Mesangial cell (primary cell): ENCODE results near the genes MARK4 and CCDC61.

GRCh38 chr19:45250986-45251376 lies at the start of gene MARK4:
MARK4 (plus strand) TSS chr19:45251271.
- RAMPAGE, long total RNA: no peak

- RAMPAGE, long total RNA: no peak
These were observed 22.1 kb downstream of the CKM start for GRCh38 chr19:45300342-45301171.

- RAMPAGE, long total RNA: no peak
These were observed 19.6 kb upstream of the ERCC1 start for GRCh38 chr19:45443231-45443898.

DNA sequence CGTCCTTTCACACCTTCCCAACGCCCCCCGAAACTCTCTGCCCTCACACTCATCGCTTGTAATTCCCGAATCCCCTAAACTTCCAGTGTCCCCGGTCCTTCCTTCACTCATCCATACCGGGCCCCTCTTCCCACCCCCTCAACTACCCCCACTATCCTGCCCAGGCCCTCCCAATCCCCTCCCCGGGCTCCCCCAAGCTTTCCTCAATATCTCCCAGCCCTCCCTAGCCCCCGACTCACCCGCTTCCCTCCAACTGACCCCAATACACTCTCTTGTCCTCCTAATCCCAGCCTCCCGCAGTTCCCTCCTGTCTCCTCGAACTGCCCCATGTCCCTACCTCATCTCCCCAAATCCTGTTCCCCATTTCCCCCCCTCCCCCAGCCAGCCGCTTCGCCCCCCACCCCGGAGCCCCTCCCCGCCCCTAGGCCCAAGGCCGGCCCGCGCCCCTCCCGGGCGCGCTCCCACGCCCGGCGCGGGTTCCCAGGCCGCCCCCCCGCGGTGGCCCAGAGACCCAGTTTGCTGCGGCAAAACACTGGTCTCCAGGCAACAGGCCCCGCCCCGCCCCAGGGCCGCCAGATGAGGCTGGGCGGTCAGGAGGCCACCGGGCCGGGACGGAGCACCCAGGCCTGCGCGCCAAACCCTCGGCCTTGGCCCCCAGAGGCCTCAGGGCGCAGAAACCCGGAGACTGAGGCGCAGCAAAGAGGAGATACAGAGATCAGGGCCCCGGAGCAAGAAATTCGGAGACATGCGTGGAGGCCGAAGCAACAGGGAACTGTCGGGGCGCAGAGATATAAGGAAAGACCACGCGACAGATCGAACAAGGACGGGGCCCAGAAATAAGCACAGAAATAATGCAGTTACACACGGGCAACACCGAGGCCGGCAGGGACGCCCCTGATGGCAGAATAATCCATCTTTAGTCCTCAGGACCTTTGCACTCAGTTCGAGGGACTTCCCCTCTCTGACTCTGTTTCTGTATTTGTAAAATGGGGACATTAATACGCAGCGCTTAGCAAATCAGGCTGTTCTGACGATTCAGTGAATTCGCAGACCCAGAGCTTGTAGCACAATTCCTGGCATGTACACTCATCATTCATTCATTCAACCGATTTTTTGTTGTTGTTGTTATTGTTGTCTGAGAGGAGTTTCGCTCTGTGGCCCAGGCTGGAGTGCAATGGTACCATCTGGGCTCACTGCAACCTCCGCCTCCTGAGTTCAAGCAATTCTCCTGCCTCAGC lies 20.6 kb upstream of the ERCC1 start:
- RAMPAGE, long total RNA: no peak

DNA sequence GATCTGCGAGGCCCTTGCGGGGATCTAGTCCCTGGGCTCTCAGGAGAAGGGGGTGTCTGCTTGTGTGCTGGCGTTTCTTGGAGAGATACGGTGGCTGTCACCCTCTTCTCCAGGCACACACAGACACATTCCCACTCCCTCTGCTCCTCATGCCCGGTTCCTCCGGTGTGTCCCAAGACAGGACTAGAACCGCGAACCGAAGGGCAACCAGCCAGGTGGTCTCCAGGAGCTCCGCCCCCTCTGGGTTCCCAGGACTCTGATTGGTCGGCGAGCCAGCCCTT lies 1.7 kb downstream of the FOSB start:
- RAMPAGE, long total RNA: no peak

GRCh38 chr19:45506386-45506665 lies 953 bp upstream of the VASP start:
- RAMPAGE, long total RNA: no peak

DNA sequence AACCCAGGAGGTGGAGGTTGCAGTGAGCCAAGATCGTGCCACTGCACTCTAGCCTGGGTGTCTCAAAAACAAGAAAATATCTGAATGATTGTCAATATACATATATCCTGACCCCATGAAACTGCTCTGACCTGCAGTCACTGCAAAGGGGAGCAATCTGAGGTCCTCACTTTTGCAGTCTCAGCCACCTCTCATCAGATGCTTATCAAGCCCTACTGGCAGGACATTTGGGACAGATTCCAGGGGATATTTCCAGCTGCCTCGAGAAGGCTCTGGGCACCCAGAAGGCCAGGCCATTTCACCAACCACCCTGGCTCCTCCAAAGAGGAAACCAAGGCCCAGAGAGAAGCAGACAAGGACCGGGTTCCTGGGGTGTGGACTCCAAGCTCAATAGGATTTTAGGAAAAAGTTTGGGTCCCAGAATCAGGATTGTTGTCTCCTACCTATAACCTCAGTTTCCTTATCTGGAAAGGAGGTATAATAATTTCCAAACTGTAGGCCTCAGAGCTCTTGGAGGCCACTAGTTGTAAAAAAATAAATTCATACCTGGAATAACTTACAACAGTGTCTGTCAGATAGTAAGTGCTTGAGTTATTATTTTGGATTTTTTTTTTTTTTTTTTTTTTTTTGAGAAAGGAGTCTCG lies 2.2 kb downstream of the EML2 start:
- RAMPAGE, long total RNA: no peak

GRCh38 chr19:45766732-45767571 lies 2.1 kb downstream of the SIX5 start:
- RAMPAGE, long total RNA: no peak

GRCh38 chr19:45971123-45971859 lies 2.4 kb downstream of the NOVA2 start:
- RAMPAGE, long total RNA: no peak

GRCh38 chr19:45994428-45995828 lies at the start of gene CCDC61:
CCDC61 (plus strand) TSS chr19:45995467.
- RAMPAGE, long total RNA: no peak

- RAMPAGE, long total RNA: no peak
These were observed 2.1 kb downstream of the PGLYRP1 start for GRCh38 chr19:46020578-46021420.

DNA sequence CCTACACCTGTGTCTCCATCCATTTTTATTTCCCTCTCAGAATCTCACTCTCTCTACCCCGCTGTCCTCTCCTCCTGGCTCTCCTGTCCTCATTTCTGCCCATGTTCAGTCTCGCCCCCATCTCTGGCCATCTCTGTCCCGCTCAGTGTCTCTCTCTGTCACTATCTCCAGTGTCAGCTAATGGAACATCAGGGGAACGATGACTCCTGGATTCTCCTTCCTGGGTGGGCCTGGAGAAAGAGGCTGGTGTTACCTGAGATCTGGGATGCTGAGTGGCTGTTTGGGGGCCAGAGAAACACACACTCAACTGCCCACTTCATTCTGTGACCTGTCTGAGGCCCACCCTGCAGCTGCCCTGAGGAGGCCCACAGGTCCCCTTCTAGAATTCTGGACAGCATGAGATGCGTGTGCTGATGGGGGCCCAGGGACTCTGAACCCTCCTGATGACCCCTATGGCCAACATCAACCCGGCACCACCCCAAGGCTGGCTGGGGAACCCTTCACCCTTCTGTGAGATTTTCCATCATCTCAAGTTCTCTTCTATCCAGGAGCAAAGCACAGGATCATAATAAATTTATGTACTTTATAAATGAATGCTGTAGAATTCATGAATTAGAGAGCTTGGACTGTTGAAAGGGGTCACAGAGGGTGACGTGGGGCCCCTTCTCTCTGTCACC lies 1.2 kb downstream of the IGFL1 start:
- RAMPAGE, long total RNA: no peak

GRCh38 chr19:46309102-46309512 lies 12.3 kb downstream of the HIF3A start:
- RAMPAGE, long total RNA: no peak

DNA sequence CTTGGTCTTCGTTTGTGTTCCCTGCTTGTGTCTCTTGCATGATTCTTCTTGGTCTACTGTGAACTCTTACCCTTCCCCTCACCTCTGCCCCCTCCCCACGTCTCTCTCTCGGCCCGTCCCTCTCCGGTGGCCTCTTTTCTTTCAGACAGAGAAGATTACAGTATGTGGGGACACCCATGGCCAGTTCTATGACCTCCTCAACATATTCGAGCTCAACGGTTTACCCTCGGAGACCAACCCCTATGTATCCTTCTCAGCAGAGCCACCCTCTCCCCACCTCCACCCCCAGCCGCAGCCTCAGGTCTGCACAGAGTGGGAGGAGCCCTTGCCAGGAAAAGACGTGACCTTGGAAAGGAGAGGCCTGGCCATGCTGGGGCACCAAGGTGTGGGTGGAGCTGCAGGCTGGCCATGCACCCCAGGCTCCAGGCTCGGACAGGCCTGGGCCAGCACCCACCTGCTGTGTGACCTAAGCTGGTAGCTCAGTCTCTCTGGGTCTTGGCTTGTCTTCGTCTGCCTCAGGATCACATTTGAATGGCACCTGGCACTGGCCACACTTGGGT lies 29.6 kb downstream of the CCDC8 start:
- RAMPAGE, long total RNA: no peak

DNA sequence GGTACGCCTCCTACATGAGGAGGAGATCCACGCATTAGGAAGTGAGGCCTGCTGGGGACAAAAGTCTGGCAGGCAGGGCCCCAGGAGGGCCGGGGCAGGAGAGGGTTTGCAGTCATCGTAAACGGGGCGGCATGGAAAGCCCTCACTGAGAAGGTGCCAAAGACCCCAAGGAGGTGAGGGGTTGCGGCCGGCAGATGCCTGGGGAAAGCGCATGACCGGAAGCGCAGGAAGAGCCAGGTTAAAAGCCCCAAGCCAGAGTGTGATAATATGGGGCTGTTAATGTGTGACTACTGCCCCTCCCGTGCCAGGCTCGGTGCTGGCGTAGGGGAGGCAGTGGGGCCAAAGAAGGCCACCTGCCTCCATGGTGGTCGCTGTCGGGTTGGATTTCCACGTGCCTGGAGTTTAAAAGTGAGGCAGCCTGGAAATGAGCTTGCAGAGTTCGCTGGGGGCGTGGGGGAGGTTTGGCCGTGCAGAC lies 8.9 kb downstream of the CCDC8 start:
- RAMPAGE, long total RNA: no peak

DNA sequence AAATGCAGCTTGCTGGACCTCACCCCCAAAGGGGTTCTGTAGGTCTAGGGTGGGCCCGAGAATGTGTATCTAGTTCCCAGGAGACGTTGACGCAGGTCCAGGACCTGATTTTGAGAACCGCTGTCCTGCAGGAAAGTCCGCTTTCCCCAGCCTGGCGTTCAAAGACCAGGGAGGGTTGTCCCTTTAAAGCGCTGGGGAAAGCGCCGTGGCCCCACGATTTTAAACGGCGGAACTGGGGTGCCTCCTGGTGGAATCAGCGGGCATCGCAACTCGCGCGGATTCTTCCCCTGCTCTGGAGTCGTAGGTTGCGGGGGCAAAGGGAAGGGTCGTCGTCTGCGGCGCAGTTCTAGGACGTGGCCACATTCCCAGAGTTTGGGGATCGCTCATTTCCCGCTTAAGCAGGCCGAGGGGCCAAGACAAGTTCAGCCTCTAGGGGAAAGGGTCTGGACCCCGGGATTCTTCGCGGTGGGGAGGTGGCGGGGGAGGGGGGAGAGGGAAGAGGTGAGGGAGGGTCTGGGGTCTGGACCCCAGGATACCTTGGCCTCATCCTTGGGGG lies 7.8 kb downstream of the PNMA8B start:
- RAMPAGE, long total RNA: no peak

- RAMPAGE, long total RNA: no peak
These were observed 4.3 kb downstream of the CALM3 start for GRCh38 chr19:46605305-46605904.

DNA sequence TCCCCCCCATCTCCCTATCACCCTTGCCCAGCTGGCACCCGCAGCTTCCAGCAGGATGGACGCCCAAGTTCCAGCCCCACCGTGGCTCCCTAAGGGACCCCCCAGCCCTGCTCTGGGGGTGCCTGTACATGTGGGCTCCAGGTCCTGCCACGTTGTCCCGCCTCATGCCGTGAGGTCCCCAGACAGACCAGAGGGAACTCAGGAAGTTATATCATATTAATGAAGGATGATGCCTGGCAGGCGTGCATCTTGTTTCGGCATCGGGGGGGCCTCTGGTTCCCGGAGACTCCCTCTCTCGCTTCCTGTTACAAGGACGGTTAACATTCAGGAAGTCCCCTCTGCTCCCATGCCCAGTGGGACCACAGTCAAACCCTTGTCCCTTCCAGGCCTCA lies 1.6 kb upstream of the PTGIR start:
- RAMPAGE, long total RNA: no peak

DNA sequence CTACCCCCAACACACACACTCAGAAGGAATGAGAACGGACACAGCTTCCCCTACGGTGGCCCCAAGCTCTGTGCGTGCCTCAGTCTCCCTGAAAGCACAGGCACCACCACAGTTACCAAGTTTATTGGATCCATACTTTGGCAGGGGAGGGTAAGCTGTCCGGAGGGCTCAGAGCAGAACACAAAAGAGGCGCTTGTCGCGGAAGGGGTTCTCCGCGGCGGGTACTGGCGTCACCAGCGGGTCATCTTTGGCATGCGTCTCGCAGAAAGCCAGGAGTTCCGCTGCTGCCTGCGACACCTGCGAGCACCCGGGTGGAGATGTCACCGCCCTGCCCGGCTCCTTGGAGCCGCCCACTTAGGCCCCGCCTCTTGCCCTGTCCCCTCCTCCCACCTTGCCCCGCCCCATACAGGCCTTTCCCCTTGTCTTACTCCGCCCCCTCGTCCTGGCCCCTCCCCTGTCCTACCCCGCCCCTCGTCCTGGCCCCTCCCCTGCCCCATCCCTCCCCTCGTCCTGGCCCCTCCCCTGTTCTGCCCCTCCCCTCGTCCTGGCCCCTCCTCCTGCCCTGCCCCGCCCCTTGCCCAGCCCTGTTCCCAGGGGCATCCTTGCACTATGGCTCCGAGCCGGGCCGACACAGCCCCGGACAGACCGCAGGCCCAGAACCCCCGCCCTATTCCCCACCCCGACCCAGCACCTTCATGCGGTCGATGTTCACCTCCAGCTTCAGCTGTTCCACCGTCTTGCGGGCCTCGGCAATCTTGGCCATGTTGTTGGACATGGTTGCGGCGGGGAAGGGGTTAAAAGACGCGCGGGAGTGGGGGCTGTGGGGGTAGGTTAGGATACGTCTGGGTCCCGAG lies 1.9 kb downstream of the GNG8 start:
- RAMPAGE, long total RNA: no peak

GRCh38 chr19:46755212-46755725 lies 9.0 kb upstream of the STRN4 start:
- RAMPAGE, long total RNA: no peak